Skeletal muscle satellite cell (primary cell): ENCODE measurements around the genes PPP1R12C, PPP6R1 and RPL28.

DNA sequence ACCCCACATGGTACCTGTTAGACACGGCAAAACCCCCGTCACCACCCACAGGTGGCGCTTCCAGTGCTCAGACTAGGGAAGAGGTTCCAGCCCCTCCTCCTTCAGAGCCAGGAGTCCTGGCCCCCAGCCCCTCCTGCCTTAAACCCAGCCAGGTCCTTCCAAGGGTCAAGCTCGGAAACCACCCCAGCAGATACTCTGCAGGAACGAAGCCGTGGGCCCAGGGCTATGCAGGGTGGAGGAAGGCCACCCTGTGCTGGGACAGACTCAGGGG lies 4.4 kb downstream of the PPP1R12C start:
- CAGE, long polyA plus RNA = no peak

DNA sequence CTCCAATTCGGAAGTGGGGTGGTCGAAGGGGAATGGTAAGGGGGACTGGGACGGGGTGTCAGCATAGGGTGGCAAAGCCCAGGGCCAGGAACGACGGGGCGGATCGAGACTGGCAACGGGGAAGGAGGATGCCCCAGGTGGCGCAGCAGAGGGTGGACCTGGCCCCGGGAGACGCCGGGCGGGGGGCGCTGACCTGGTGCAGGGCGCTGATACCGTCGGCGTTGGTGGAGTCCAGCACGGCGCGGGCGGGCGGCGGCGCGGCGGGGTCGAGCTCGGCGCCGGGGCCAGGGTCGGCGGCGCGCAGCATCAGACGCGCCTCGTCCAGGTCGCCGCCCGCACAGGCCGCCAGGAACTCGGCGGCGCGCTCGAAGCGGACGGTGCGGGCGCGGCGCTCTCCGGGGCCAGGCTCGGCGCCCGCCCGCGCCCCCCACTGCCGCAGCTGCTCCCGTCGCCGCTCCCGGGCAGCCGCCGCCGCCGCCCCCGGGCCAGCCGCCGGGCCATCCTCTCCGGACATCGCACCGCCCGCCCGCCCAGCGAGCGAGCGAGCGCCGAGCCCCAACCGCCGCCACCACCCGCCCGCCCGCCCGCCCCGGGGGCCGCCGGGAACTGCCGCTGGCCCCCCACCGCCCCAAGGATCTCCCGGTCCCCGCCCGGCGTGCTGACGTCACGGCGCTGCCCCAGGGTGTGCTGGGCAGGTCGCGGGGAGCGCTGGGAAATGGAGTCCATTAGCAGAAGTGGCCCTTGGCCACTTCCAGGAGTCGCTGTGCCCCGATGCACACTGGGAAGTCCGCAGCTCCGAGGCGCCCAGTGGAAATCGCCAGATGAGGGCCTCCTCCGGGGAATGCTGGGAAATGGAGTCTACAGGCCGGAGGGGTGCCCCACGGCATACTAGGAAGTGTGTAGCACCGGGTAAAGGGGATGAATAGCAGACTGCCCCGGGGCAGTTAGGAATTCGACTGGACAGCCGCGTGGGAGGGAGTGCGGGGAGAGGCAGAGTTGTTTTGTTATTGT lies at the start of gene PPP1R12C:
PPP1R12C (minus strand) TSS at position 608 of the 1,011 bp plus-strand sequence.
- CAGE, long polyA plus RNA = no peak

DNA sequence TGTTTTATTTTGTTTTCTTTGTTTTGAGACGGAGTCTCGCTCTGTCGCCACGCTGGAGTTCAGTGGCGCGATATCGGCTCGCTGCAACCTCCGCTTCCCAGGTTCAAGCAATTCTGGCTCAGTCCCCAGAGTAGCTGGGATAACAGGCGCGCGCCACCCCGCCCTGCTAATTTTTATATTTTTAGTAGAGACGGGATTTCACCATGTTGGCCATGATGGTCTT lies 515 bp upstream of the PPP1R12C start:
- CAGE, long polyA plus RNA = no peak

DNA sequence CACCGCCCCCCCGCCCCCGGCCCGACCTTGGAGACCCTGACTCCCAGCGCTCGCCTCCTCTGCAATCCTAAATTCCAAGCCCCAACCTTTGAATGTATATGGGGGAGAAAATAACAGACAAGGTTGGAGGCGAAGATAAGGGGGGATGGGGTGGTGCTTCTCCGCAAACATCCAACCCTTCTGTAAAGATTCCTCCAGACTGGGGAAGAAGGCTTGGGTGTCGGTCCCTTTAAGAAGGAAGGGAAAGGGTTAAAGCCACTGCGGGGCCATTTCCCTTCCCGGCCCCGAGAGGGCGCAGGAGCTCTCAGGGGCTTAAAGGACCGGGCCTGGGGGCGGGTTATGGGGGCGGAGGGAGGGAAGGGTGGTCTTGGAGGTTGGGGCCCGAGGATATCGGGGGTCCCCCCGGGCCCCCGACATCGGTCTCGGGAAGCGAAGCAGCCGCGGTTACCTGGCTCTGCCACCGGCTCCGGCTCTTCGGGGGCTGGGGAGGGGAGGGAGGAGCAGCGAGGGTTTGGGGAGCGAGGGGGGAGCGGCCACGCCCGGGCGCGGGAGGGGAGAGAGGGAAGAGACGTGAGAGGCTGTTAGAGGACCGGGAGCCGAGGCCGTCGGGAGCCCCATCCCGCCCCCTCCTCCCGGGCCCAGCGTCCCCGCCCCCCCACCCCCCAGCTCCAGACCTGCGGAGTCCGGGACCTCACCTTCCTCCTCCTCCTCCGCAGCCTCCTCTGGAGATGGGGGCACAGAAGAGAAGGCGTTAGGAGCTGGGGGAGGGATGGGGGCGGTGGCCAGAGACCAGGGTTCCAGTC lies 2.8 kb downstream of the TNNT1 start:
- CAGE, long polyA plus RNA = no peak

GRCh38 chr19:55147734-55148710 lies 984 bp downstream of the TNNT1 start:
- CAGE, long polyA plus RNA = no peak

DNA sequence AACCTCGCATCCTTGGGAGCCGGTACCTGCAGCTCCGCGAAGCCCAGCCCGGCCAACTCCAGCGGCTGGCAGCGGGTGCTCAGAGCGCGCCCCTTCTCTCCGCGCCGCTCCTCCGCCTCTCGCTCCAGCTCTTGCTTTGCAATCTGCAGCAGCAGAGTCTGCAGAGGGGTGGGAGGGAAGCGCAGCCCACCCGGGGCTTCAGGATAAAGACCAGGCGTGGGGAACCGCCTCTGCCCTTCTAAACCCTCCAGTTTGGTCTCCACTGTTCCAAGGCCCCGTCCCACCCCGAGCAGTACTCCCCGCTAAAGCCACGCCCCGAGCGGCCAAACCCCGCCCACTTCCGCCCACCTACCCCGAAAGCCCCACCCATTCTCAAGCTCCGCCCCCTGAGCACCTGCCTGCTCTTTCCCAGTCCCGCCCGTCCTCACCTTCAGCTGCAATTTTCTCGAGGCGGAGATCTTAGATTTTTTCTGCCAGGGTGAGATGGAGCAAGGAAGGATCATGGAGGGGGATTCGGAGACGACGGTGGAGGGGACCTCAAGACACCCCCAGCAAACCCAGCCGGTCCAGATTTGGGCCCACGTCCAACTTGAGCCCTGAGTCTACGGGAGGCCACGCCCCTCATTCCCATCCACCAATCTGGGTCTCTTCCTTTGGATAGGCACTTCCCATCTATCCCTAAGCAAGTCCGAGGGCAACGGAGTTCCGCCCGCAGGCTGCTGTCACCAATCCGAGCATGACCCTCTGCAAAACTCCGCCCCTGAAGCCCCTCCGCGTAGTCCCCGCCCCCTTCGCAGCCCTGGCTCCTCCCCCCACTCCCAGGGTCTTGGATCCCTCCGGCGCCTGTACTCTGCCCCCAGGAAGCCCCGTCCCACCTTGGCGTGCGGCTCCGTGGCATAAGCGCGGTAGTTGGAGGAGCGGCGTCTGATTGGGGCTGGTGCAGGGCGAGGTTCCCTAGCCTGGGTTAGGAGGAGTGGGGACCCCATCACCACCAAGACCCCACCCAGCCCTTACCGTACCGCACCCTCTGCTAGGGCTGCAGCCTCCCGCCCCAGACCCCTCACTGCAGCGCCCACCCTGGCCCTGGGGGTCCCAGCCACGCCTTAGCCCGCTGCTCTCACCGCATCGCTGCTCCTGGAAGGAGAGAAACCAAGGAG lies 979 bp downstream of the TNNI3 start:
- CAGE, long polyA plus RNA = no peak

GRCh38 chr19:55159645-55160301 lies 2.2 kb upstream of the TNNI3 start:
- CAGE, long polyA plus RNA = no peak

GRCh38 chr19:55230351-55231304 lies 2.1 kb upstream of the TMEM86B start:
- CAGE, long polyA plus RNA = no peak

DNA sequence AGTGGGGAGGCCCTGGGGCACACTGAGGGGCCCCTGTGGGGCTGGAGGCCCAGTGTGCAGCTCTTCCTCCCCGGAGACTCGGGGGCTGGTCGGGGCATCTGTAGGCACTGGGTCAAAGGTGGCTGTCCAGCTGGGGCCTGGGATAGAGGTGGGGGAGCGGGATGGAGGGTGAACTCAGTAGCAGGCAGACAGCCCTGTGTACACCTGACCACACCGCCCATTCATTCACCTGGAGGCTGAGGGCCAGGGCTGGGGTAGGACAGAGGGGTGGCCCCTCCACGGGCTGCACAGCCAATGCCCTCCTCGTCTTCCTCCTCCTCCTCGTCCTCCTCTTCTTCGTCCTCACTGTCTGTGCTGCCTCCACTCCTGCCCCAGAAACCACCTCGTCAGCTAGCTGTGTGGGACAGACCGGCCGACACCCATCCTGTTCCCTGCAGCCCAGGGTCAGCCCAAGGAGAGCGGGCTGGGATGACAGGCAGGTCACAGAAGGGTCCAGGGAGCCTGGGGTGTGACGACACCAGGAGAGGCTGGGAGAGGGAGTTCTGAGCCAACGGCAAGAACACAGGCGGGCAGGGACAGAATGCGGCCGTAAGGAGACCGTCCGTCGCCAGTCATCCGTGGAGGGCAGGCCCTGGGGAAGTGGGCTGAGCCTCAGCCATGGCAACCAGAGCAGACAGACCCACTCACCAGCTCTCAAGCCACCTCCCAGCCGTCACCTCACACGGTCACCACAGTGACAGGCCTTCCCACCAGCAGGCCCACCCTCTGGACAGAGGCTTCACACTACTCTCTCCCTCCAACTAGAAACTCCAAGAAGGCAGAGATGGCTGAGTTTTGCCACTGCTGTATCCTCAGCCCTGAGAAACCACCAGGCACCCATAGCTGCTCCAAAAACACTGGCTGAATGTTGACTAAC lies 3.5 kb upstream of the TMEM86B start:
- CAGE, long polyA plus RNA = no peak

GRCh38 chr19:55258821-55259556 lies at the start of gene PPP6R1:
Gene PPP6R1, minus strand, starts transcription at chr19:55259017.
- CAGE, long polyA plus RNA = no peak

DNA sequence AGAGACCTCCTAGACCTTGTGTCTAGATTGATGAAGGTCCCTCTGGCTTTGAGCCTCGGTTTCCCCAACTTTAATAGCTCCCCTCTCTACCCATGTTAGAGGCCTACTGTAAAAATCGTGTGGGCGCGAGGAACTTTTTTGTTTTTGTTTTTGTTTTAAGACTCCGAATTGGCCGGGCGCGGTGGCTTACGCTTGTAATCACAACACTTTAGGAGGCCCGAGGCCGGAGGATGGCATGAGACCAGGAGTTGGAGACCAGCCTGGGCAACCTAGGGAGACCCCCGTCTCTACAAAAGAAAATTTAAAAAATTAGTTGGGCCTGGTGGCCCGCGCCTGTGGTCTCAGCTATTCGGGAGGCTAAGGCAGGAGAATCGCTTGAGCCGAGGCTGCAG lies 736 bp upstream of the PPP6R1 start:
- CAGE, long polyA plus RNA = no peak

DNA sequence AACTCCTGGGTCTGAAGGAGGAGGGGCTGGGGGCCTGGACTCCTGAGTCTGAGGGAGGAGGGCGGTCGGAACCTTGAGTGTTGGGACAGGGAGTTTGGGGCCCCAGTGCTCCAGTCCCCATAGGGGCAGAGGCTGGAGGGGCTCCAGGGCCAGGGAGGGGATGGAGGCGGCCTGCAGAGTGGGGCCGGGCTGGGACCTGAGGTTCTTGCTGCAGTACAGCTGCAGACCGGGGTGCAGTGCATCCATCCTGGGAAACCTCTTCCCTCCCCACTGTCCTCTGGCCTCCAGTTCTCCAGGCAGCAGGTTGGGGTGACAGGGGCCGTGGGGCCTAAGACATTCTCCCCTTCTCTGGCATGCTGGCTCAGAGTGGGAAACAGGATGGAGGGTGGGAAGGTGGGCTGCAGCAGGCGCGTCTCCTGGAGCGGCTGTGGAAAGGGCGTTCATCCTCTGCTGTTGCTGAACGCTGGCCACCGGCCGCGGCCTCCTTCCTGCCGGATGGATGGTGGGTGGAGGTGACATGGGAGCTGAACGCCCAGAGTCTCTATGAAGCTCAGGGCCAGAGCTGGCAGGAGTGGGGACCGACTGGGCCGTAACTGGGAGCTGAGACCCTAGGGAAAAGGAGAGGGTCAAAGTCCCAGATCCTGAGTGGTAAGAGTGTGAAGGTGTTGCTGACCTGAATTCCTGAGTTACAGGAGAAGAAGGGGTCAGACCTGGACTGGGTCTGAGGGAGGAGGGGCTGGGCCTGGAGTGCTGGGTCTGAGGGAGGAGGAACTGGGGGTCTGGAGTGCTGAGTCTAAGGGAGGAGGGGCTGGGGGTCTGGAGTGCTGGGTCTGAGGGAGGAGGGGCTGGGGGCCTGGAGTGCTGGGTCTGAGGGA lies 1.7 kb downstream of the BRSK1 start:
- CAGE, long polyA plus RNA = no peak

DNA sequence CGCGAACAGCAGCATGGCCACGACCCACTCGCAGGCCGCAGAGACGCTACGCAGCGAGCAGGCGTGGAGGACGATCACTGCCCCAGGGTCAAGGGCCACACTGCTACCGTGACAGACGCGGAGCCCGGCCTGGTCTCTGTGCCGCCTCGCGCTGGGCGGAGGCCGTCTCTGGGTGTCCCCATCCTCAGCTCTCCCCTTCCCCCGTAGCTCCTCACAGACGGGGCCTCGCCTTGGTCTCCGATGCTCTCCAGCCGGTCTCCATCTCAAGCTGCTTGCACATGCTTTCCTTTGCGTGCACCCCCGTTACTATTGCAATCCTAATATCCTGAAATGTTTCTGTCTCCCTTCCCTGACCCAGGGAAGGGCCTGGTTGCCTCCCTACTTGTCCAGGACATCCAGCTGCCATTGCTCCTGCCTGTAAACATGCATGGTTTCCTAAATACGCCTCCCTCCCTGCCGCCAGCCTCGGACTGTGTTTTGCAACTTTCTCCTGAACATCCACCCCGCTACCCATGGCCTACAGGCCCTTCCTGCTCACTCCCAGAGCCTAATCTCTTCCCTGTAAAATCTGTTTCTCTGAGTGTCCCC lies 12.1 kb downstream of the TMEM150B start:
- CAGE, long polyA plus RNA = no peak

- CAGE, long polyA plus RNA = no peak
Observed at GRCh38 chr19:55321474-55322176, 3.5 kb downstream of the TMEM150B start.

DNA sequence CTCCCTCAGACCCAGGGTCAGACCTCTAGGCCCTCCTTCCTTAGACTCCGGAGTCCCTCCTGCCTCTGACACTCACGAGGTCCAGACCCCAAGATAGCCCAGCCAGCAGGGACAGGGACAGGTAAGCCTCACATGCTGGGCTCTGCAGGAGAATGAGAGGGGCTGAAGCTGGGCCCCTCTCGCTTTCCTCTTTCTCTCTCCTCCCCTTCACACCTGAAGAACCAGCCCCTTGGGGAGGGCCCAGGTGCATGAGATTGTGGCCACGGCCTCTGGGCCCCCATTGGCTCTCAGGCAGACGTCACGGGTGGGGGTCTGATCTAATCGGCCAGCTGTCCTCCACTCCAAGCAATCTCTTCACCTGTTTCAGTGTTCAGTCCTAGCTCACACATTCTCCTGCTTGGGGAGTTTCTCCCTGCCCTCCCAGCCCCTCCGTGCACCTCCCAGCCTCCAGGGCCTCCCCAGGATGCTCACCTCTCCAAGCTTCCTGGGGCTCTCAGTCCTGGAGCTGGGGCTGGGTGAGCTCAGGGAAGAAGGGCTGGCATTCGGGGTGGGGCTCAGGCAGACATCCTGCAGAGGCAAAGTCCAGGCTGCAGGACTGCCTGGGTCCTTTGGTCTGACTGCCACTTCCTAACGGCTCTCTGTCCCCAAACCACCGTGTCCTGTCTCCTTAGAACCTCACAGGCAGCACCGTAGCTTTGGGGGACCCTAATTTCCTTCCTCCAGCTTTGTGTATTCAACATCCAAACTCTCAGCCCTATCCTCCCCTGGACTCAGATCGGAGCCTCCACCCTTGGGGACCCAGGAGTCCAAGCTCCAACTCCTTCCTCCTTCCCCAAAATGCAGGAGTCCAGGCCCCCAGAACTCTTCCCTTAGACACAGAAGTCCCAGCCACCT lies 2.7 kb downstream of the TMEM150B start:
- CAGE, long polyA plus RNA = no peak

- CAGE, long polyA plus RNA = no peak
Observed at GRCh38 chr19:55340019-55340264, 266 bp downstream of the KMT5C start.

DNA sequence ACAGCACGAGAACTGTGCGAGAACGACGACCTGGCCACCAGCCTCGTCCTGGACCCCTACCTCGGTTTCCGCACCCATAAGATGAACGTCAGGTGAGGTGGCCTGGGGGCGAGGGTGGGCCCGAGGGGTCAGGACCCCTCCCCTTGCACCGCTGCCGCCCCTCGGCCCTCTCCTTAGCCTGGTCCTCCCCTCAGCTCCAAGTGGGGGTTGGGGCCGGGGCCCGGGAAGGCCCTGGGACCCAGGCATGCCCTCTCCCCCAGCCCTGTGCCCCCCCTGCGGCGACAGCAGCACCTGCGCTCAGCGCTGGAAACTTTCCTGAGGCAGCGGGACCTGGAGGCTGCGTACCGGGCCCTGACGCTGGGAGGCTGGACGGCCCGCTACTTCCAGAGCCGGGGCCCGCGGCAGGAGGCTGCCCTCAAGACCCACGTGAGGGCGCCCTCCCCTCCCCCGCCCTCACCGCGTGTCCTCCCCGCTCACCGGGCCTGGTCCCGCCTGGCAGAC lies 2.3 kb downstream of the KMT5C start:
- CAGE, long polyA plus RNA = no peak

GRCh38 chr19:55351986-55352425 lies 2.5 kb downstream of the COX6B2 start:
- CAGE, long polyA plus RNA = no peak

DNA sequence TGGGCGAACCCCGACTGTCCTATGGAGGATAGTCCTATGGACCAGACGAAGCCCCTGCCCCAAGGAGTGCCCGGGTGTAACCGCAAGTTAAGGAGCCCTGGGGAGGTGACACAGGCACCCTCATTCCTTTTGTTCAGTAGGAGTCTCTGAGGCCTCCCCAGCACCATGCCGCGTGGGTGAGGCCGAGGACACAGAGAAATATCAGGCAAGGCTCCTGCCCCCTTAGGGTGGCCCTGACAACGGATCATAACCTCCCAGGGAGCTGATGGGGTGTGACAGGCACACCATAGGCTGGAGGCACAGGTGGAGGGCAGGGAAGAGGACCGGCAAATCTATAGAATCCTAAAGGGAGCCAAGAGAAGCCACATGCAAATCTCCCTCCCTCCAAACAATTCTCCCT lies 749 bp upstream of the TMEM238 start:
- CAGE, long polyA plus RNA = no peak

GRCh38 chr19:55385241-55386158 lies at the start of gene RPL28:
Gene RPL28, plus strand, starts transcription at chr19:55385932.
- CAGE, long polyA plus RNA = start-site peak on the plus strand at chr19:55385931-55385962, 1,879 and 135 reads in 2 replicates